ENCODE measurements around a stretch of chr7.

DNA sequence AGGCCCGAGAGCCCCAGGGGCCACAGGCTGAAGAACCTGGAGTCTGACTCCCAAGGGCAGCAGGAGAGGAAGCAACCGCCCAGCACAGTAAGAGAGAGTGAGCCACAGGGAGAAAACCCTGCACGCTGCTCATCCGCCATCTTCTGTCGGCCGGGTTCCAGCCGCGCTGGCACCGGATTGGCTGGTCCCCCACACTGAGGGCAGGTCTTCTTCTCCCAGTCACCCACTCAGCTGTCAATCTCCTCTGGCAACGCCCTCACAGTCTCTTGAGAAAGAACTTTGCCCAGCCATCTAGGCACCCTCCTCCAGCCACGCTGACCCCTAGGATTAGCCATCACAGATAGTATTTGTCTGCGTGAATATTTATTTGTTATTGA, 730.4 kb upstream of the VSTM2A start:
- PRO-cap, 2 experiments = no peak in any of the 2 experiments

DNA sequence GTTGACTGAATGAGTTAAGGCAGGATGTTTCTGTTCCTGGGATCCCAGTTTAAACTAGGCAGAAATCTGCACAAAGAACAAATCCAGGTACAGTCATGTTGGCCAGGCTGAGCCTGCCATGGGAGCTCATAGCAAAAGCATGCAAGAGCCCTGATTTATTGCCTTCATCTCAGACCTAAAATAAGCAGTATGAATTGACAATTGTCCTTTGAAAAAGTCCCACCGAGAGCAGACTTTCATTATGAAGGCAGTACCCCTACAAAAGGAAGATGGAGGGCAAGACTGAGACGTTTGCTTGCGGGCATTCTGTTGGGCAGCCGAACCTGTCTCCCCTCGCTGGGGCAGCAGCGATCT, 558.5 kb upstream of the VSTM2A start:
- PRO-cap, 2 experiments = no peak in any of the 2 experiments

DNA sequence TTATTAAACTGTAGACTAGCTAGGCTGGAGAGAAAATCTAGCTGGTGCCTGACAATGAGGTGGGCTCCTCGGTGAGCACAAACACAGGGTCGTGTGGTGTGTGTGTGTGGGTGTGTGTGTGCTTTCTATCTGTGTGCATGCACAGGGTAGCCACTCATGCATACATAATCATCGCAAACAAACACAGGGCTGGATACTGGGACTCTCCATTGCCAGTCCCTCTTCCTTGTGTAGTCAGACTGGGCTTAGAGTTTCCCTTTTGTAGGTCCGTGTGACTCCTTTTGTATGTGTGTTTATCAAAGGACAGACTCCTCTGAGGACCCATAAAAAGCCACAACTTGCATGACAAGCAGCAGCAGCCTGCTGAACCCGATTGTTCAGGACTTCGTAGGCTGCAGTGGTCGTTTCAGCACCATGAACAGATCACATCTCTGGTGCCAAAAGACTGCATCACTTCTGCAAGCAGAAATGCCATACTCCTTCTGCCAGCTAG, 838 bp downstream of the VSTM2A start:
- PRO-cap, 2 experiments = no peak in any of the 2 experiments

- PRO-cap, 2 experiments = no peak in any of the 2 experiments
These were observed 52.8 kb upstream of the SEC61G start for GRCh38 chr7:54811799-54812294.

DNA sequence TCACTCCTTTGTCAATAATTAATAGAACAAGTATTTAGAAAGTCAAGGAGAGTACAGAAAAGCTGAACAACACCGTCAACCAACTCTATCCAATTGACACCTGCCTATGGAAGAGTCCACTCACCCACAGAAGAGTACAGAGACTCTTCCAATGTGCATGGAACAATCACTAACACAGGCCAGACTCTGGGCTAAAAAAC, 110.1 kb upstream of the EGFR start:
- PRO-cap, 2 experiments = no peak in any of the 2 experiments

DNA sequence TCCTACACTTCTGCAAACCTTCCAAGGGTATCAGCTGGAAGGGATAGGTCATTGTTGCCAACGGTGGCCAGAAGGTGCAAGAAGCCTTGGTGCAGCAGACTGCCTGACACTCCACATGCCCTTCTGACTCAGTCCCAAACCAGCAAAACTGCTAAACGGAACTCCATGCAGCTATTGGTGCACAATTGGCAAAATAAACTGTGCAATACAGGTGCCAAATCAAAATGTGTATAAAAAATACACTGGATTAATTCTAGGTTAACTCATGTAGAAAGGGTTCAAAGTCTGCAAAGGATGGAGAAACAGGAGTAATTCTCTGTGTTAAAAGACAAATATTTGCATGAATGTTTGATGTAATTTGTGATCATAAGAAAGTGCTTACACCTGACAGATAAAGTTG, 102.7 kb upstream of the EGFR start:
- PRO-cap, 2 experiments = no peak in any of the 2 experiments

- PRO-cap, 2 experiments = peak in 1 of 2 experiments; most common plus-strand start chr7:54933411 (in 1); most common minus-strand start chr7:54933417 (in 1)
These were observed 85.8 kb upstream of the EGFR start for GRCh38 chr7:54932939-54933562.

- PRO-cap, 2 experiments = no peak in any of the 2 experiments
These were observed 12.2 kb downstream of the EGFR start for GRCh38 chr7:55030782-55031697.

GRCh38 chr7:55046175-55047284, 27.7 kb downstream of the EGFR start:
- PRO-cap, 2 experiments = no peak in any of the 2 experiments

GRCh38 chr7:55053515-55054745, 35.1 kb downstream of the EGFR start:
- PRO-cap, 2 experiments = no peak in any of the 2 experiments

- PRO-cap, 2 experiments = no peak in any of the 2 experiments
These were observed 46.2 kb downstream of the EGFR start for GRCh38 chr7:55064916-55065448.

DNA sequence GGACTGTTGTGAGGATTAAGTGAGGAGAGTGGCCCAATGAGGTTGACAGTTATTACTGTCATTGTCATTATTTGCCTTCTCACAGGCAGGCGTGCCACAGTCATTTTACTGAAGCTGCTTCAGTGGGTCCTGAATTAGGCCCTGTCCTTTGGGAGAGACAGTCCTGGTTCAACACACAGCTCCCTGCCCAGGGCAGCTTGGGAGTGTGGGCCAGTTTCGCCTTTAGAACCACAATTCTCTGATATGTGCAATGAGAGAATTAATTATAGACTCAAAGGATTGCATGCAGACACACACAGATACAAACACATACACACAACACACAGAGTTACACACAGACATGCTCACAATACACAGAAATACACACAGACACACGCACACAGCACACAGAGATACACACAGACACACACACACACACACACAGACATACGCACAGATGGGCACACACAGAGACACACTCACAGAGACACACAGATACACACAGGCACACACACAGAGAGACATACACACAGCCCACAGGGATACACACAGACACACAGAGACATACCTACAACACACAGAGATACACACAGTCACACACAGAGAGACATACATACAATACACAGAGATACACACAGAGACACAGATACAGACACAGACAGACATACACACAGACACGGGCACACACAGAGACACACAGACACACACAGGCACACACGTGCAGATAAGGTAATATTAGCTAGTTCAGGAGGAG, 76.7 kb downstream of the EGFR start:
- PRO-cap, 2 experiments = no peak in any of the 2 experiments

- PRO-cap, 2 experiments = peak in 1 of 2 experiments; most common plus-strand start chr7:55133120 (in 1)
These were observed 114.2 kb downstream of the EGFR start for GRCh38 chr7:55132812-55133585.

DNA sequence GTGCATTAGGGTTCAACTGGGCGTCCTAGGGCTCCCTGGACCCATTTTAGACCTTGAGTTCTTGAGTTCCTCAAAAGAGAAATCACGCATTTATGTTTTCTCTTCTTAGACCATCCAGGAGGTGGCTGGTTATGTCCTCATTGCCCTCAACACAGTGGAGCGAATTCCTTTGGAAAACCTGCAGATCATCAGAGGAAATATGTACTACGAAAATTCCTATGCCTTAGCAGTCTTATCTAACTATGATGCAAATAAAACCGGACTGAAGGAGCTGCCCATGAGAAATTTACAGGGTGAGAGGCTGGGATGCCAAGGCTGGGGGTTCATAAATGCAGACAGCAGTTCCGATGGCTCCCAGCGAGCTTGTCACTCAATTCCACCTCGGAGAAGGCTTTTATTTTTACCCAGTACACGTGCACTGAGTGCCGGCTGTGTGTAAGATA, 124.4 kb downstream of the EGFR start:
- PRO-cap, 2 experiments = no peak in any of the 2 experiments

DNA sequence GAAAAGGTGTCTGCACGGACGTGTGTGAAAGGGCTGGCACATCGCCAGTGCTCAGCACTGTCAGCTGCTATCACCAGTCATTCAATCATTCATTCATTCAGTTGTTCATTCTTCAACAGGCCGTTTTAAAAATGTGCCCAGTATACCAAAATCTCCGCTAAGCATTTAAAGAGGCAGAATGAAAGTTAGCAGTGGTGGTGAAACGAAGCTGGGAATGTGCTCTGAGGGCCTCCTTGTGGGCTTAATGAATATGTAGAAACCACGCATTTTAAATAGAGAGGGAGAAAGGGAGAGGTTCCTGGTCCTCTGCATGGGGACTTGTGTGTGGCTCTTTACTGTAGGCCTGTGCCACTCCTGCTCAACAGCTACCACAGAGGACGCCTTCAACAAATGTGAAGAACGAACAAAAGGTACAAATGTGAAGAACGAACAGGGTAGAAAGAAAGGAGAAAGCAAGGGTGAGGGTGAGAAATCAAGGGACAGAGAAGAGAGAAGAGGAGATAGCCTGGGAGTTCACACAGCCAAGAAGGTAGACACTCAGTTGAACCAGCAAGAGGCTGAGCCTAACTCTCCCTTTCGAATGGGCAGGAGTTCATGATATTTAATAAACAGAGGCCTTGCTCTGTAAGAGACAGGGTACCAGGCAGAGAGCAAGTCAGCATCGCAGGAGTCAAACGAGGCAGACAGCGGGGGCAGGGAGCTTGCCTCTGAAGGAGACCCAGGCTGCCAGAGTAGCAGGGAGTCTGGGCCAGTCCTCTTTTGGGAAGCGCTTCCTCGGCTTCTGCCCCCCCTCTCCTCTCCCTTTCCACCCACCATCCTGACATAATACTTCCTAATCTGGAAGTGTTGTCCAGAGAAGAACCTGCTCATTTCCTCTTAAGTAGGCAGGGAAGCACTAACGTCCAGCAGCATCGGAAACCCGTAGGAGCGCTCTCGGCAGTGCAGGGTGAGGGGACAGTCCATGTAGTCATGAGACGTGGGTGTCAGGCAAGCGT, 170.8 kb downstream of the EGFR start:
- PRO-cap, 2 experiments = no peak in any of the 2 experiments

DNA sequence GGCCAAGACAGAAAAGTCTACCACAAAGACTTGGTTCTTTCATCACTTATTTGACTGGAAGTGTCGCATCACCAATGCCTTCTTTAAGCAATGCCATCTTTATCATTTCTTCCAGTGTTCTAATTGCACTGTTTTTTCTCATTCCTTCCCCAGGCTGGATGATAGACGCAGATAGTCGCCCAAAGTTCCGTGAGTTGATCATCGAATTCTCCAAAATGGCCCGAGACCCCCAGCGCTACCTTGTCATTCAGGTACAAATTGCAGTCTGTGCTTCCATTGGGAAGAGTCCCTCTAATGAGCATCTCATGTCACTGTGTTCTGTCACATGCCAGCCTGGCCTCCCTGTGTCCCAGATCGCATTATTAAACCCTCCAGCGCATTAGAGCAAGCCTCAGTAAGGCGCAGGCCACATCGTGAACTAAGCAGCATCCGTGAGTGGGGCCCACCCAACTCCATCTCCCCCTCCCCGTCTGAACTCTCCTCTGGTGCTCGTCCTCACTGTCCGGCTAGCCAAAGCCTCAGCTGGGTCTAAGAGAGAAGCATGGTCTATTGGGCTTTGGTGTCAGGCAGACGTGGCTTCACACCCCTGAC, 164.9 kb upstream of the LANCL2 start:
- PRO-cap, 2 experiments = no peak in any of the 2 experiments

- PRO-cap, 2 experiments = no peak in any of the 2 experiments
These were observed 98.4 kb downstream of the LANCL2 start for GRCh38 chr7:55463397-55464112.

DNA sequence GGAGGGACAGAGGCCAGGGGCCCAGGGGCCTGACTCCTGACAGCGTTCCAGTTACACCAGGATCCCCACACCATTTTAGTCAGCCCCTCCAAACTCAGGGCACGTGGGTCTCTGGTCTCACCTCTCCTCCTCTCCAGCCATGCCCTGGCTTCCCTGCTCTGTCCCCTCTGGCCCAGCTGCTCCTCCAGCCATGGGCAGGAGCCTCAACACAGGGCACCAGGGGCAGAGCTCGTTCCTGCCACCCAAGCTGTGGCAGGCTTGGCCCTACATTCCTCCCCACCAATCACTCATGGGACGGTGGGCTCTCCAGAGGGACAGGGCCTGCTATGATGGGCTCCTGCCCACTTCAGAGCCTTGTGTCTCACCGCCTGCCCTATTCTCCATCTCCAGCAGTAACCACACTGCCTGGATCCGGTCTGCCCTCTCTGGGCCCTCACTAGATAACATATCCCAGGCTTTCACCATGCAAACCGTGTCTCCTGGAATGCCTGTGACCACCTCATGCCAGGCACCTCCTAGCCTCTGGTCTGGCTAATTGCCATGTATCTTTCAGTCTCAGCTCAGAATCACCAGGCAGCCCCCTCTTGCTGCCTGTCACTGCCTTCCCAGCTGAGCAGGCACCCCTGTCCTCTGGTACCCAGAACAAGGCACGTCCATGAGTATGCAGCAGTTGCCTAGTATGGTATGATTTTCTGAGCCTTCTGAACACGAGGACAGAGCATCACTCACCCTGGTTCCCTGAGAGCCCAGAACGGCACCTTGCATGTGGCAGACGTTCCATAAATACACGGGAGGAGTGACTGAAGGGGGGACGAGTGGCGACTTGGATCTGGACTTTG, 95.5 kb downstream of the VOPP1 start:
- PRO-cap, 2 experiments = no peak in any of the 2 experiments

DNA sequence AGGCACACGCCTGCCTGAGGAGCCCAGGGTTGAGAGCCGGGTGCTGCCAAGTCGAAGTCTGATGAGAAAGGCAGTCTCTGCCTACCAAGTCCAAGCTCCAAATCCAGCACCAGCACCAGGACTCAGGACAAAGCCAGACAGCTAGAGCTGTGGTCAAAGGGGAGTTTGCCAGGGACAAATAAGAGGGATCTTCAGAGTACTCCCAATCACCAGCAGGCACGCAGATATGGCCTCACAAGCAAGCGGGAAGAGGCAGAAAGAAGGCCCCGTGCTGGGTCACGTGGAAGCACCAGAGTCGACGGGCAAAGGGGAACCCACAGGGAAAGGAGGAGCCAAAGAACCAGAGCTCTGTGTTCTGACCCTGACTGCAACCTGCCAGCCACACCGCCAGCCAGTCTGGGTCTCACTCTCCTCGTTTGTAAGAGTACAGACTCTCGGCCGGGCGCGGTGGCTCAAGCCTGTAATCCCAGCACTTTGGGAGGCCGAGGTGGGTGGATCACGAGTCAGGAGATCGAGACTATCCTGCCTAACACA, 47.5 kb downstream of the VOPP1 start:
- PRO-cap, 2 experiments = peak in 1 of 2 experiments; most common plus-strand start position 370 of the sequence (in 1)

GRCh38 chr7:55557588-55558093, 14.7 kb downstream of the VOPP1 start:
- PRO-cap, 2 experiments = peak in 1 of 2 experiments; most common minus-strand start chr7:55557794 (in 1)